ENCODE measurements around a stretch of chr9.

GRCh38 chr9:134420765-134421366, 94.6 kb downstream of the RXRA start:
- PRO-cap: no peak

DNA sequence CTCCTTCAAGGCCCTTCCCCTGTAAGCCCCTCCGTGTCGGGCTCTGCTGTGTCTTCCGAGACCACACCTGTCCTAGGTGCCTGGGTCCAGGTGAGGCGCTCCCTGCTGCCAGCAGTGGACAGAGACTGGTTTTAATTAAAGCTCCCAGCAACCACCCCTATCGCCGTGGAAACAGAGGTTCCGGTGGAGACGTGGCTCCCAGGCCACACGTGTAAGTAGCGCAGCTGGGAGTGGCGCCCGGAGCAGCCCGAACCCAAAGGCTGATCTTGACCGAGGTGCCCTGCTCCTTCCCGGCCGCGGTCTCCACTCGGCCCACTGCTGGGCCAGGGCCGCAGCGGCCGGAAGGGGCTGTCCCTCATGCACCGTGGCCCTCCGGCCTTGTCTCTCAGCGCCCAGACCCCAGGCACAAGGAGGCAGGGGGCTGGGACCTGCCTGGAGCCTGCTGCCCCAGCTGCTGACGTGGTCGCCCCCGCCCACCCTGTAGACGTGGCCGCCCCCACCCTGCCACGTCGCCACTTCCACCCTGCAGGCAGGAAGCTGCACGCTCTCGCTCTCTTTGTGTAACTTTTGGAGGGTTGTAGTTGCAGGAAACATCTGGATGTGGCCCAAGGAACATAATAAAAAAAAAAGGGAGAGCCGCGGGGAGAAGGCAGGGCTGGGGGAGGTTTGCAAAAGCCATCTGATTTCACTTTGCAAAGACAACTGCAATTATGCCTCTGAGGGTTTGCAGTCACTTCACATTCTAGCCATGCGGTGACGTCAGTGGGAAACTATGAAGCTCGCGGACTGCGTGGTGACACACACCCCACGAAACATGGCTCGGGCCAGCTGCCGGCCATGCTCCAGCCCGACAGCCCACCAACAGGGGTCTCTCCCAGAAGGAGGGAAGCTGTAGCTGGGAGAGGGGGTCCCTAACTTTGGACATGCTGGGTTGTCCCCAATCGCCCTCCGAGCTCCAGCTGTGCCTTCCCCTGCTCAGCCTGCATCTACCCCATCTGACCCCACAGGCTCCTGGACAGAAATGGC, 129.9 kb downstream of the RXRA start:
- PRO-cap: unidirectional peak, minus-strand start at position 407 of the sequence

GRCh38 chr9:134591532-134592291, 49.9 kb upstream of the COL5A1 start:
- PRO-cap: no peak

DNA sequence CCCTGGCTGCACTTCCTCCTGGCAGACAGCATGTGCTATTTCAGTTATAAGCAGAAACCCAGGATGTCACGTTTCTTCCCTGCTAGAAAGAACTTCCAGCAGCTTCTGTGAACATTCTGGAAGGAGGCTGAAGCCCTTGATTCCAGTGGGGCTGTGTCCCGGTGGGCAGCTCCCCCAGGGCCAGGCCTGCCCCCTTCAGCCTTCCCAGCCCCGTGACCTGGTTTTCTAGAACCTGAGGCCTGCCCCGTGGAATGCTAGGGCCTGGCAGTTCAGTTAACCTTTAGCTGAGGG, 114.7 kb upstream of the FCN2 start:
- PRO-cap: no peak

- PRO-cap: no peak
Observed at GRCh38 chr9:134784550-134785562, 95.8 kb upstream of the FCN2 start.

DNA sequence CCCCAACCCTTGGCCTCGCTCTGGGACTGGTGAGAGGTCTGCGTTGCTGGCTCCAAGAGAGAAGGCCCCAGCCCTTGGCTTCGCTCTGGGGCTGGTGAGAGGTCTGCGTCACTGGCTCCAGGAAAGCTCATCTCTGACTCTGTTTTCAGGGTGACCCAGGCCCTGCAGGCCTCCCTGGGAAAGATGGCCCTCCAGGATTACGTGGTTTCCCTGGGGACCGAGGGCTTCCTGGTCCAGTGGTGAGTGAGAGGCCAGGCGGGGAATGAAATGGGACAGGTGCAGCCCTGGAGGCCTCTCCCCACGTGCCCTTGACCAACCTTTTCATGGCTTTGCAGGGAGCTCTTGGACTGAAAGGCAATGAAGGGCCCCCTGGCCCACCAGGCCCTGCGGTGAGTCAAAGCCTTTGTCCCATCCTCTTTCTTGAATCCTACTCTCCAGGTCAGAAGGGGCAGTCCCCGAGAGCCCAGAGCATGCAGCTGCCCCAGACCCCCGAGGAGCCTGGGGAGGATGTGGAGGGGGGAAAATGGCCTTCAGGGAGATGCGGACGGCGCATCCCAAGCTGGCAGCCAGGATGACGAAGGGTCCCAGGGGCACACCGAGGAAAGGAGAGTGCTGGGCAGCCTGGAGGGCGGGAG, 75.7 kb upstream of the FCN2 start:
- PRO-cap: no peak

GRCh38 chr9:134811267-134811652, 69.3 kb upstream of the FCN2 start:
- PRO-cap: no peak

- PRO-cap: no peak
Observed at GRCh38 chr9:135120205-135120723, 32.8 kb downstream of the OLFM1 start.

DNA sequence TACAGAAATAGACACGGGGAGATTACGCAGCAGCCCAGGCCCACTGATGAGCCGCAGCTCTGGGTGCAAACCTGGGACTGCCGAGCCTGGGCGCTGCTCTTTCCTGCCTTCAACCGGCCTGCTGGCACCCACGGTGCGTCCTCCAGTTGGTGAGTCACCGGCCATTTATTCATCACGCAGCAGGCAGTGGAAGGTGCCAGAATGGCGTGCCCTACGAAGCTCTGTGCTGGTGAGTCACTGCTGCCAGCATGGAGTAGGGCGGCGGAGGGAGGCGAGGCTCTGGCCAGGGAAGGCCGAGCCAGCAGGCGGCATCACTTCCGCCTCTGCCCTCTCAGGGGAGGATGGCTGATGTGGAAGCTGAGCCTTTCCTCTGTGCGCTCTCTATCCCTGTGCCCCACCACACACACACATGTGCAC, 39.0 kb downstream of the OLFM1 start:
- PRO-cap: no peak

DNA sequence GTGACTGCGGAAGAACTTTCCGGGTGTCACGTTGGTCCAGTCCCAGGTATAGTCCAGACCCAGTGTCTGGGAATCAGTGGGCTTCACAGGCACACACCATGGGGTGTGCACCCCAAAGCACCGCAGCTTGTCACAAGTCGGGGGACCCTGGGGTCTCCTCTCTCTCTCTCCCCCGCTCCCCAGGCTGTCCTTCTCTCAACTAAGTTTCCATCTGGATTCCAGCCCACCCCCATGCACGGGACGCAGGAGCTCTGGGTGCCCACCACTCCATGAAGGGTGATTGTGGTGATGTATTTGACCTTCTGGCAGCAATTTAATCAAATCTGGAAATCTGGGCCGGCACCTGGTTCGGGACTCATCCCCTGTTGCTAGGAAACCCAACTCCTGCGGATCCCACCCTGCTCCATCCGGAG, 106.0 kb upstream of the PPP1R26 start:
- PRO-cap: no peak

DNA sequence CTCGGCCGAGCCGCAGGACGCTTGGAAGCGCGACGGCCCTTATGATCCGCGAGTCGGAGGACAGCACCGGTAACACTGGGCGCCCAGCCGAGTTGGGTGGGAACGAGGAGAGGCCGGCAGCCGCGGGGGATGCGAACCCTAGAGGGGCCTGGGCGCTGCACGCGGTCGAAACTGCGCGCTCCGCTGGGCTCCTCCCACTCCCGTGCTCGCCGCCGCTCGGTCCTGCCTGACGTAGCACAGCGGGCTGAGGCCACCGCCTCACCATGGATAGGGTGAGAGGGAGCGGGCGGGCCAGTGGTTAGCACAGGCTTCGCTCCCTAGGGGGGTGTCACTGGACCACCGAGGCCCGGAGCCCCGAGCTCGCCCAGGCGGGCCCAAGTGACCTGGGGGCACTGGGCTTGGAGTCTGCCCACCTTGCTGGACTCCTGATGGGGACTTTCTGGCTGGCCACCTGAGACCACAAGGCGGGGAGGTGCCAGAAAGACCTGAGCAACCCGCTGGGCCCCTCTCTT, 629 bp downstream of the MRPS2 start:
- PRO-cap: unidirectional peak, minus-strand start at position 173 of the sequence

GRCh38 chr9:135503481-135504526, 3.3 kb downstream of the MRPS2 start:
- PRO-cap: no peak

DNA sequence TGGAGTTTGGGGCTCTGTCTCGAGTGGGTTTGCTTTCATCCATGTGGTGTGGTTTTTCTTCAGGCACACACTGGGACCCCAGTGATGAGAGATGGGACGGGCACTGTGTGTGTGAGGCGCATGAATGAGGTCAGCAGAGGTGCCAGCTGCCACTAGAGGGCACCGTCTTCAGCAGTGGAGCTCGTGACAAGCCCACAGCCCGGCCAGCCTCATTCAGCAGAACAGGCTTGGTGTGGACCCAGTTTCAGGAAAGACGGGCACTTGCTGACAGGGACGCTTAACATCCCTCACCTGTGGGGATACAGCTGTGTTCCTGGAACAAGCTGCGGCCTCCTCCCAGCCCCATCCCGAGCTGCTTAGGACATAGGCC, 4.2 kb downstream of the MRPS2 start:
- PRO-cap: no peak

DNA sequence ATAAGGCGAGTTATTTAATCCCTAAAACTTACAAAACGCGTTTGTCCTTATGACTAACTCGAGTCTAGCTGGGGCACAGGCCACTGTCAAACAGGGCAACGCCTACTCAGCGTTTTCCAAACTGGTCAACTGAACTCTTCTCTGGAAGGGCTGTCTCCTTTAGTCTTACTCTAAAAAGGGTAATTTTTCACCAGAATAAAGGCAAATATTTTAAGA, 1.4 kb downstream of the CAMSAP1 start:
- PRO-cap: no peak

DNA sequence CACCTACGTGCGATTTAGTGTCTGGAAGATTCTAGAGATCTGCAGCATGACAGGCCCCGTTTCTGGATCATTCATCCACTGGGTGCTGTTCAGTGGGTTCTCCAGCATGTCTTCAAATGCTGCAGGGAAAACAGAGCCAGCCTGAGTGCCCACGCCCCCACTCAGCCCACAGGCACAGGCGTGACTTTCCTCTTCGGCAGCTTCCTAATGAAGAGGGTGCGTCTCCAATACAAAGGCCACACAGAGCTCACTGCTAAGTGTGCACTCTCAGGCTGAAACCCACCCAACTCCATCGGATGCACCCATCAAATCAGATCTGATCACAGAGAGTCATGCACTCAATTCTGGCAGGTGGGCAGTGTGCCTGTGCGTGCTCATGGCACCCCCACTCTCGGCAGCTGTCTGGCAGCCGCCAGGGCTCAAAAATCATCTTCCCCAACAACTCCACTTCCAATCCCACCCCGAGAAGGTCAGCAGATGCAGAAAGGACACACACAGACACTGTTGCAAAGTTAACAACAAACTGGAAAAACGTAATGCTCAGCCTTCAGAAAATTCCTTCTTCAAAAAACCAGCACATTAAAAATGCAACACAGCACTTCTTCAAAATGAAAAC, 26.2 kb upstream of the CAMSAP1 start:
- PRO-cap: no peak

- PRO-cap: no peak
Observed at GRCh38 chr9:135939416-135940139, 21.6 kb downstream of the UBAC1 start.

GRCh38 chr9:135950038-135950693, 11.0 kb downstream of the UBAC1 start:
- PRO-cap: no peak

DNA sequence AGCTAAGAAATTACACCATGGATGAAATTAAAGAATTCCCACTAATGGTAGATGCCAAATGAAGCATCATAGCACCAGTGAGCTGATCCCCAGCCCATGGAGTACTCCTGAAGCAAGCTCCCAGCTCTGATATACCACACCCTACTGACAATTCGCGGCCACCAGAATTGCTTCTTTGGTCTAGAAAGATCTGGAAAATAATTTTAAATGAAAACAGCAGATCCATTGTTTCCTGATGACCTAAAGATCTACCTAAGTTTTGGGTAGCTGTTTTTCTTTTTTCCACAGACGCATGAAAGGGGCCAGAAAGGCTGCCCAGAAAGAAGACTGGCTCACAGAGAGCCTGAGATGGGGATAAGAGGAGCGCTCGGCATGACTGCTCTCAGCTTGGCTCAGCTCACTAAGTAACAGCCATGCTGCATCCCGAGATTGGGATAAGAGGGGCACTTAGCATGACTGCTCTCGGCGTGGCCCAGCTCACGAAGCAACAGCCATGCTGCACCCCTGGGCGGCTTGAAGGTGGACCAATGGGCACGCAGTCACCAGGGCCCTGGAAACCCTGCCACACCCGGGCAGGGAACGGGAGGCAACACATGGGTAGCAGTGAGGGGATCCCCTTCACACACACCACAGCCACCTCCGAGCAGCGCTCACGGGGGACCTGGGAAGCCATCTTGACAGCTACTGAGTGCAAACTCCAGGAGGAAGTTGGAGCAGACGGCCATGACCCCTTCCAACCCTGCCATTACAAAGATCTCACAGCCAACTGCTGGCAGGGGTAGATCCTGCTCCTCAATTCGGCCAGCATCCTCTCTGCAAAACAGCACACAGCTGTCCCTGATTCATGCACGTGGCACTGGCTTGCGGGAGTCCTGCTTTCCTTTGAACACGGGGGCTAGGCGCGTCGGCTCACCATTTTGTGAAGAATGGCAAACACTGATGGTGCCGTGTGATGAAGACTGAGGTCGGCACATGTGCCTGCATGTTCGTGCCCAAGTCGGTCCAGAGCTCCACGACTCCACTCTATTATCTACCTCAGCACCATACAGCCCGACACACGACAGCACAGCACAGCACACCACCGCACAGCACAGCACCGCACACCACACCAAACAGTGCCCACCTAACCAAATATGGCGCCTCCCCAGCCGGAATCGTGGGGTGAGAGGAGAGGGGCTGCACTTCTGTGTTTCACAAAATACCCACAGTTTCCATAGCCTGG, 5.2 kb downstream of the UBAC1 start:
- PRO-cap: no peak

DNA sequence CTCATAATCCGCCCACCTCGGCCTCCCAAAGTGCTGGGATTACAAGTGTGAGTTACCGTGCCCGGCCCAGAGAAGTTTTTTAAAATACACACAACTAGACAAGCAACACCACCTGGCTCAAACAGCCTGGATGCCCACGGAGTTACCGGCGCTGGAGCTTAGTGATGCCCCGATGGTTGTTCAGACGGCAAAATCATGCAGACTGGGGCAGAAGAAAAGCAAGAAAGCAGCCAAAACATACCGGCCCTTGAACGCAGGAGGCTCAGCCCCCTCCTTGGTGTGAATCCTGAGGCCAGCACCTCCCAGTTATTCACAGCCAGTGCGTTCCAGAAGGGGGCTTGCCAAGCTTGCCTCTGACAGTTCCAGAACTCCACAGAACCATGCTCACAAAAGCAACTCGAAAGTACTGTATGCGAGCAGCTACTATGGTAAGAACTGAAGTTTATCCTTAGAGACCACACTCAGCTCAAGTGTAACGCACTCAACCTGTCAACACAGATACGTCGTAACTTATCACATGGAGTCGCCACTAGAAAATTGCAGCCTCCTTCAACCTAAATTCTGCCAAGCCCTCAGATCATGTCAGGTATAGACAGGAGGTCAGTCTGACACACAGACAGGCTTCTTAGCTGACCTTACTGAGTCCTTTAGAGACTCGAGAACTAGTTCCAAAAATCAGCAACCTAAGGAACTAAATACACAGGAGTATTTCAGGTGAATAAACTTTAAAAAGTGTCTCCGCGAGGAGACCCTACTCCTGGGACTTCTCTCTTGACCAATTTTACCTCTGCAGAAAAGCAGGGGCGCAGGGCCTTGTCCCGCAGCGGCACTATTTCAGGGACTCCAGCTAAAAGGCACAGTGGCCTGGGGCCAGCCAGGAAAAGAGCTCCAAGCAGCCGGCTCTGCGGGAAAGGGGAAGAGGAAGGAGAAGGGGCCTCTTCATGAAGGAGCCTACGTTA, 1.3 kb downstream of the UBAC1 start:
- PRO-cap: no peak

DNA sequence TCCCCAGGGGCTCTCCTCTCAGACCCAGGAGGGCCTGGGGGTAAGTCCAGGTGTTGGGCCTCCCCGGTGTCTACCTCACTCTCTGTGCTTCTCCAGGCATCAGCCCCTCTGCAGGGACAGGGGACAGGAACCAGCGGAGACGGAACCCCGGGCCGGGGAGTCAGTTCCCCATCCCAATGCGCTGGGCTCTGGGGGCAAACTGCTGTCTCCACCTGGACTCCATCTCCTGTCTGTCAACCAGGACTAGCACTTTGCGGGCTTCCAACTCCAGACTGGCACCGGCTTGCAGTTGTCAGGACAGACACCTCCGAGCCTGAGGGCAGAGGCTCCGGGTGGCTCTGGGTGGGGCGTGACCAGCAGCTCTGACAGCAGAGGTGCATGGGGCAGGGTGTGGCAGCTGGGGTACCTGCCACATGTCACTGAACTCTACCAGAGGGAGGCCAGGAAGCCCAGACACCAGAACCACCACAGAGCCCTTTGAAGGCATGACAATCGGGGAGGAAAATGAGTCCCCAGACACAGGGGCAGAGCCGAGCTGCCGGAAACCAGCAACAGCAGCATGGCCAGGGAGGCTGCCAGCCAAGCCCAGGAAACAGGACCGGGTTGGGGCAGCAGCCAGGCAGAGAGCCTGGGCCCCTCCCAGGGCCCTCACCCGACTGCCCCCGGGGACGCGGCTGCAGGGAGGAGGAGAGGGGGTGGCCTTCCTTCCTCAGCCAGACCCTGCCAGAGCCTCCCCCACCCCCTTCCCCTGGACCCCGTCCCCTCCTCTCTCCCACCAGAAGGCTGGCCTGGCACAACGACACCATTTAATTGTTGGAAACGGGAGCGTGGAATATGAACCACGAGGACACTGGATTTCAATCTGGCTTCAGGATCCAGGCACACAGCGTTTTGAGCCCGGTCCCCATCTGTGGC, 17.9 kb upstream of the UBAC1 start:
- PRO-cap: no peak

Data from SEM (cell line).